Left common carotid artery plus branches (tissue), 1 donor: ENCODE data around the genes MPP4, ABI2, CTLA4 and ICOS.

DNA sequence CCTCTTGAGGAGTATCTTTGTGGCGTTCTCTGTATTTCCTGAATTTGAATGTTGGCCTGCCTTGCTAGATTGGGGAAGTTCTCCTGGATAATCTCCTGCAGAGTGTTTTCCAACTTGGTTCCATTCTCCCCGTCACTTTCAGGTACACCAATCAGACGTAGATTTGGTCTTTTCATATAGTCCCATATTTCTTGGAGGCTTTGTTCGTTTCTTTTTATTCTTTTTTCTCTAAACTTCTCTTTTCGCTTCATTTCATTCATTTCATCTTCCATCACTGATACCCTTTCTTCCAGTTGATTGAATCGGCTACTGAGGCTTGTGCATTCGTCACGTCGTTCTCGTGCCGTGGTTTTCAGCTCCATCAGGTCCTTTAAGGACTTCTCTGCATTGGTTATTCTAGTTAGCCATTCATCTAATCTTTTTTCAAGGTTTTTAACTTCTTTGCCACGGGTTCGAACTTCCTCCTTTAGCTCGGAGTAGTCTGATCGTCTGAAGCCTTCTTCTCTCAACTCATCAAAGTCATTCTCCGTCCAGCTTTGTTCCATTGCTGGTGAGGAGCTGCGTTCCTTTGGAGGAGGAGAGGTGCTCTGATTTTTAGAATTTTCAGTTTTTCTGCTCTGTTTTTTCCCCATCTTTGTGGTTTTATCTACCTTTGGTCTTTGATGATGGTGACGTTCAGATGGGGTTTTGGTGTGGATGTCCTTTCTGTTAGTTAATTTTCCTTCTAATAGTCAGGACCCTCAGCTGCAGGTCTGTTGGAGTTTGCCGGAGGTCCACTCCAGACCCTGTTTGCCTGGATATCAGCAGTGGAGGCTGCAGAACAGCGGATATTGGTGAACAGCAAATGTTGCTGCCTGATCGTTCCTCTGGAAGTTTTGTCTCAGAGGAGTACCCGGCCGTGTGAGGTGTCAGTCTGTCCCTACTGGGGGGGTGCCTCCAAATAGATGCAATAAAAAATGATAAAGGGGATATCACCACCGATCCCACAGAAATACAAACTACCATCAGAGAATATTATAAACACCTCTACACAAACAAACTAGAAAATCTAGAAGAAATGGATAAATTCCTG, 36.0 kb downstream of the HYCC2 start:
- PRO-cap: no peak

GRCh38 chr2:201159817-201160087, 23.2 kb upstream of the CASP10 start:
- PRO-cap: no peak

- PRO-cap: no peak
These were observed 26.8 kb upstream of the CASP8 start for GRCh38 chr2:201233214-201234250.

DNA sequence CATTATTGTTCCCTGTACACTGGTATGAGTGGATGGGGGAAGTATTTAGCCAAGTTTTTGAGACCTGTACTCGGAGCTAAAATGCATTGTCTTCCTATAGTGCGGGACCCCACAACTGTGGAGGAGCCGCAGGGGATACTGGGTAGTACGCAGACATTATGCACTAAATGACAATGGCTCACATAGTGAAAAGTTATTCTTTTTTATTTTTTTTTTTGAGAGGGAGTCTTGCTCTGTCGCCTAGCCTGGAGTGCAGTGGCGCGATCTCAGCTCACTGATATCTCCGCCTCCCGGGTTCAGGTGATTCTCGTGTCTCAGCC, 26.1 kb upstream of the CASP8 start:
- PRO-cap: no peak

DNA sequence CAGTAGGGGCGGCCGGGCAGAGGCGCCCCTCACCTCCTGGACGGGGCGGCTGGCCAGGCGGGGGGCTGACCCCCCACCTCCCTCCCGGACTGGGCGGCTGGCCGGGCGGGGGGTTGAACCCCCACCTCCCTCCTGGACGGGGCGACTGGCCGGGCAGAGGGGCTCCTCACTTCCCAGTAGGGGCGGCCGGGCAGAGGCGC, 22.7 kb downstream of the CASP8 start:
- PRO-cap: no peak

GRCh38 chr2:201403270-201403469, 46.0 kb upstream of the FLACC1 start:
- PRO-cap: no peak

- PRO-cap: no peak
These were observed 742 bp upstream of the TMEM237 start for GRCh38 chr2:201643798-201644692.

GRCh38 chr2:201698199-201698502, 293 bp downstream of the MPP4 start:
- PRO-cap: no peak

DNA sequence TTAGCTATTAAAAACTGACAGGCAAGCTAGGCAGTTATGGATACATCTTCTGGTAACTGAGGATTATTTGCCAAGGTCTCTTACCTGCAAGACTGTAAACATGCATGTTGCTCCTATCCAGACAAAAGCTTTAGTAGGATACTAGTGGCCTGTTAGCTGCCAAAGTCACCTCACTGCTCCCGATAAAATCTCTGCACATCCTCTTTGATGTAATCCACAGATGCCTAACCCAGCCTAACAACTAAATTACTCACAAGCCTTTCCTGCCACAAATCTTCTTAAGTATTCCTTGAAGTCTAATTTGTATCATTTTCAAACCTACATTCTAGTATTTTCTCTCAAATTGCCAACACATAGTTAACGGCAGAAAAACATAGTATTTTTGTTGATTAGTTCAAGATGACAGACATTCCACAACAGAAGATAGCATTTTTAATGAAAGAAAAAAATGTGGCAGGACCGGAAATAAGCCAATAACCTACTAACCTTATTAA, at the start of gene MPP4:
MPP4 (minus strand) TSS at position 142 of the 494 bp plus-strand sequence.
- PRO-cap: no peak

- PRO-cap: no peak
These were observed 1.1 kb downstream of the CDK15 start for GRCh38 chr2:201807351-201807938.

DNA sequence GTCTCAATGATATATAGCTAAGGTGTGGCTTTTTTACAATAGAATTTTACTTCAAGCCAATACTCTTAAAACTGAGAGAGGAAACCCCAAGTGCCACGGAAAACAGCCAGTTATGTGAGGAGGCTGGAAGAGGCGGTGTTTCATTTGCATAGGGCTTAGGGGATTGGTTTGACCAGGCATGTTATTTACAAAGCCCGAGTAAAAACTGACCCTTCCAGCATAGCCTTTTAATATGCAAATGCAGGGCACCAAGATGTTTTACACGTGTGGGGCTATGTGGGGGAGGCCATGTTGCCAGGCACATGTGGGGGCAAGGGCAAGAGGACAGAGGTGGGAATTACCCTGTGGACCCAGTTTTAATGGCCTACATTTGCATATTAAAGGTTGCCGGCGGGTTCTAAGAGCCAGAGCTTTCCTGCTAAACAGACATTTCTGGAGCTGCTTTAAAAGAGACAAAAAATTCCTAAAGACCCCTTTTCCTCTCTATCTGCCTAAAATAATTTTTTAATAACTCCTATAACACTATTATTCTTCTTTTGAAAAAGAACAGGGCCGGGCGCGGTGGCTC, 11.5 kb upstream of the SUMO1 start:
- PRO-cap: no peak

- PRO-cap: no peak
These were observed 22.9 kb downstream of the NOP58 start for GRCh38 chr2:202288465-202288863.

DNA sequence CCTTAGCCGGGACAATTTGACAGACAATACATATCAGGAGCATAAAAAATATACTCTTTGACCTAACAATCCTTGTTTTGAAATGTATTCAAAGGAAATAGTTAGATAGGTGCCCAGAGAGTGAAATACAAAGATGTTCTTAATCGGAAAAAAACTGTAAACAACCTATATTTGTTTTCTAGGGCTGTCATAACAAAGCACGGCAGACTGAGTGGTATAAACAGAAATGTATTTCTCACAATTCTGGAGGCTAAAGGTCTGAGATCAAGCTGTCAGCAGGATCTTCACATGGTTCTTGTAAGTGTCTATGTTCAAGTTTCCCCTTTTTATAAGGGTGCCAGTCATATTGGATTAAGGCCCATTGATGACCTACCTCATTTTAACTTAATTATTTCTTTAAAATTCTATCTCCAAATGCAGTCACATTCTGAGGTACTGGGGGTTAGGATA, 34.6 kb upstream of the FAM117B start:
- PRO-cap: no peak

GRCh38 chr2:202807103-202807855, 64.3 kb downstream of the ICA1L start:
- PRO-cap: no peak

- PRO-cap: no peak
These were observed 372 bp downstream of the CARF start for GRCh38 chr2:202912429-202912865.

DNA sequence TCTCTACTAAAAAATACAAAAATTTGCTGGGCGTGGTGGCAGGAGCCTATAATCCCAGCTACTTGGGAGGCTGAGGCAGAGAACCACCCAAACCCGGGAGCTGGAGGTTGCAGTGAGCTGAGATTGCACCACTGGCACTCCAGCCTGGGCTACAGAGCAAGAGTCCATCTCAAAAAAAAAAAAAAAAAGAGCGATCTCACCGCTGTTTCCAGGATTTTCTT, 28.8 kb downstream of the CYP20A1 start:
- PRO-cap: no peak

DNA sequence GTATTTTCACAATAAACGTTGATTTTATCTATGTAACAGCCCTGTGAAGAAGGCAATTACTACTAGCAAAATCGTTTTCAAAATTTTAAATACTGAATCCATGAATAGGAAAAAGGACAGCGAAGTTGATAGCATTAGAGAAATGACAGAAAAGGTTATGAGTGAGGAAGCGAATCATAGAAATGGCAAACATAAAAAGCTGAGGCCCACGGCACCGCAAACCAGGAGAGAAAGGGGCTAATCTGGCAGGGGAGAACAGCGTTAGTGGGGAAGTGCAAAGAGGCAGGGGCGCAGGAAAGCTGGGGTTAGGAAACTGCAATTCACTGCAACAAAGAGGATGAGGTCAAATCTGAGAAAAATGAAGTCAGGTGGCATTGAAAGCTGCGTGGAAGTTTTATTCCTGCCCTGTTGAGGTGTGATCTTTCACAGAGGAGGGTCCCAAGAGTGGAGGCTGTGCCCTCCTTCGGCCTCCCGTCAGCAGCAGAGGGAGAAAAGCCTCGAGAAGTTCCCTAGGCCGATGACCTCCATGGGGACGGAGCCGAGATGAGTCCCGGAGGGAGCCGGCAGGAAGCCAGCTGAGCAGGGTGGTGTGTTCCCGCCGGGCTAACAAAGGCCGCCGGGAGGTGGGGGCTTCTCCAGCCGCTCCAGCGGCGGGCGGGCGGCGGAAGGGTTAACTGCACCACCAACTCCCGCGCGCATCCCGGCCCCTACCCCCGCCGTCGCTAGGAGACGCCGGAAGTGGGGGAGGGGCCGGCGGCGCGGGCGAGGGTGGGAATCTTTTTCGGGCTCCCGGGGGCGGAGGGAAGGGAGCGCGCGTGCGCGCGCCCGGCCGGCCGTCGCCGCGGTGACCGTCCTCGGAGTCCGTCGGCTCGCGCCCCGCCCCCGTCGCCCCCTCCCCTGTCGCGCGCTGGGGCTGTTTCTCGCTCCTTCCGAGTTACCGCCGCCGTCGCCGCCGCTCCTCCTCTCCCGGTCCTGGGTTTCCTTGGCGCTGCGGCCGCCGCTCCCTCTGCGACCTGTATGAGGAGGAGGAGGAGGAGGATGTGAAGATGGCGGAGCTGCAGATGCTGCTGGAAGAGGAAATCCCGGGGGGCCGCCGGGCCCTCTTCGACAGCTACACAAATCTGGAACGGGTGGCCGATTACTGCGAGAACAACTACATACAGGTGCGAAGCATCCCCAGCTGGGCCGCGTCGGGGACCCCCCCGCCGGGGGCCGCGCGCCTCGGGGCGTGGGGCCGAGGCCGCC, at the start of gene ABI2:
ABI2 (plus strand) TSS at position 926 of the 1,245 bp plus-strand sequence.
- PRO-cap: bidirectional peak, plus-strand start at position 836 of the sequence, minus-strand start at position 724 of the sequence

DNA sequence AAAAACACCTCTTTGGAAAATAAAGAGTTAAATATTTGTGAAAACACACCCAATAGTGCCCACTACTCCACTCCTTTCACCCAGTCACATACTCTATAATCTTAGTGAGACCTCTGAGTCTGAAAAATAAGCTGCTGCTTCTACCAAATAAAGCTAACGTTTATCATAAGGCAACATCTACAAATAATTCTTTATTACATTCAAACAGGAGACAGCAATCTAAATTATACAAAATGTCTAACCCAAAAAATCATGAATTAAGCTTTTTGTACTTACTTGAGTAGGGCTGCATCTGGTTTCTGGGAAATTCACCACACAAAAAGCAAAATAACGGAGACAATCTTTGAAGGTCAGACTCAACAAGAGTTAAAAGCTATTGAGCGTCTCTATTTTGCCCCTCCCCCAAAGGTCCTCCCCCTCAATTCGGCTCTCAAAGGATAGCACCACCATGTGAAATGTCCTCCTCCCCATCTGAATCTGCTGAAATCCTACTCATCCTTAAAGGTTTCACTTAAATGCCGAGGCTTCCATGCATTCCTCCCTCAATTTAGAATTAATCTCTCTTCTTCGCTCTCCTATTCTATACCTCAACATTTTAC, 1.9 kb downstream of the RAPH1 start:
- PRO-cap: no peak

GRCh38 chr2:203867330-203868002, at the start of gene CTLA4:
Gene CTLA4 (plus strand): TSS chr2:203867771.
- PRO-cap: no peak

DNA sequence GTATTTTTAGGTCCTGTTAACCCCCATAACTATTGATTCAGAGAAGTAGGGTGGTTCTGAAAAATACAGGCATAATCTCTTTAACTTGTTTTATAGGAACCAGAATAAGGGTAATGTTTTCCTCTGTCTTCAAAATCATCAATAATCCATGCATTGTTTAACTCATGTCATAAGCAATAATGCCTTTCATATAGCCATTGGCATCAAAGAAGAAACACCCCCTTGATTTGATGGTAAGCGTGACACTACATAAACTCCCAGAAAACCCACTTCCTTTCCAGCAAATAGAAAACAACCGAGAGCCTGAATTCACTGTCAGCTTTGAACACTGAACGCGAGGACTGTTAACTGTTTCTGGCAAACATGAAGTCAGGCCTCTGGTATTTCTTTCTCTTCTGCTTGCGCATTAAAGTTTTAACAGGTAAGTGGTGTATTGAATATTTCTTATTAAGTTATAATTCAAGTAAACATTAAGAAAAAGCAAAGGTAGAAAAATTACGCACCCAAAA, at the start of gene ICOS:
ICOS (plus strand) TSS at position 312 of the 509 bp plus-strand sequence.
- PRO-cap: no peak